NCI-H460 (cell line): ENCODE measurements around a stretch of chr1.

DNA sequence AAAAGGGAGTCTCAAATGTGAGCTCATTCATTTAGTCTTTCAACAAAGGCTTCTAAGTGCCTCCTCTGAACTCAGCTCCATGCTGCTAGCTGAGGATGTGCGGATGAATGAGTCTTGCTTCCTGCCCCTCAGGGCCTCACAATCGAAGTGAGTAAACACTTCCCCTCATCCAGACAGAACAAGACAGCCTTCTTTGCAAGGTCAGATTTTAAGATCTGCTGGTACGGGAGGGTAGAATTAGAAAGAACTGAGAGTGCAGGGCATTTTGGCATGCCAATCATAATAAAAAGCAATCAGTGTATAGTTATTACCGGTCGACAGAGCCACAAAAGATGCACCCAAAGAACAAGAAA lies 69.9 kb downstream of the TNR start:
RAMPAGE:
- cytosol, long total RNA = no peak
- long total RNA = no peak
- nucleus, long total RNA = no peak

DNA sequence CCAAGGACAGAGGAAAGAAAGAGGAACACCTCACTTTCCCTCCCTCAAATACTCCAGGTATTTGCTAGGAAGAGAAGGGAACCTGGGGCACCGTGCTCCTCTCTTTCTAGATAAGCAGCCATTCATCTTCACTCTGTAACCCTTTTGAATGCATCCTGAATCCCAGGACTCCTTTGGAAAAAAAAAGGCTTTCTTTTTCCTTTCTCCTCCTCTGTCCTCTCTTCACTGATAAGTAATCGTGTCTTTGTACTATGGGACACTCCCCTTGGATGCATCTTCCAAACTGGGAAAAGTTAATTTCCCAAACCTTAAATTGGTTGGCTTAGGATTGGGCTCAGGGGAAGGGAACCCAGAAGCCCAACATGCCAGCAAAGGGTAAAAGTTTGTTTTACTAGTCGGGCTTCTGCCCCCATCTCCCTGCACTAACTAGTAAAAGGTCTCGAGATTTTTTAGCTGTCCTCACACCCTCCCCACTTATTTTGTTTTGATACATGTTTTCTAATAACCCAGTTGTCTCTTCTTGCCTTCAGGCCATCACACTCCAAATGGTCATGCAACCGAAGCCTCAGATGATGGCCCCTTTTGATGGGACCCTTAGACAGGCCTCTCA lies 105.8 kb downstream of the COP1 start:
RAMPAGE:
- cytosol, long total RNA = no peak
- long total RNA = no peak
- nucleus, long total RNA = no peak

GRCh38 chr1:176505149-176505610 lies 42.2 kb downstream of the PAPPA2 start:
RAMPAGE:
- cytosol, long total RNA = no peak
- long total RNA = no peak
- nucleus, long total RNA = no peak

RAMPAGE:
- cytosol, long total RNA = no peak
- long total RNA = no peak
- nucleus, long total RNA = no peak
Observed at GRCh38 chr1:176530901-176531521, 68.0 kb downstream of the PAPPA2 start.

DNA sequence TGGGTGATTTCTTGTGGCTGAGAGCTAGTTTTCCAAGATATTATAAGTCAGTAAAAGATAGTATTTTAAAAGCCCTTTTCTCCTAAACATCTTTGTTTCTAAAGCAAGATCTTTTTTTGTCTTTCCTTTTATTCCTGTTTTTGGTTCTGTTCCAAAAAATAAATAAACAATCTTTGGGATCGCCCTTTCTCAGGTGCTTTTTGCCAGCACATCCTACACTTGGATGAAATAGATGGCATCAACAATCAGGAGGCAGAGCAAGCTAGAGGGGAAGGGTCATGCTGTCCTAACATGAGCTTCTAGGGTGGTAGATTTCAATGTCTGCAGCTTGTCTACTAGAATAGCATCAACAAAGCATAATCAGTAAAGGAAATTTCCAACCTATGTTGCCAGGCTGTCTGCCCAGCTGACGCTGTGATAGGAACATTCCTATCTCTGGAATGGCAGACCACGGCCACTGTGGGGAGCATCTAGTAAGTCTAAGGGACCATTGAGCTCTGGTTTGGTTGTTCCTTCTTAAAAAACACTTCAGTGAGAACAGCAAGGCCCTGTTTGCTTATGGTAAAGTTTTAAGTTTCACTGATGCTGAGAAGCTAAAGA lies 206.7 kb downstream of the PAPPA2 start:
RAMPAGE:
- cytosol, long total RNA = no peak
- long total RNA = no peak
- nucleus, long total RNA = no peak

GRCh38 chr1:176692256-176692622 lies 229.3 kb downstream of the PAPPA2 start:
RAMPAGE:
- cytosol, long total RNA = no peak
- long total RNA = no peak
- nucleus, long total RNA = no peak

DNA sequence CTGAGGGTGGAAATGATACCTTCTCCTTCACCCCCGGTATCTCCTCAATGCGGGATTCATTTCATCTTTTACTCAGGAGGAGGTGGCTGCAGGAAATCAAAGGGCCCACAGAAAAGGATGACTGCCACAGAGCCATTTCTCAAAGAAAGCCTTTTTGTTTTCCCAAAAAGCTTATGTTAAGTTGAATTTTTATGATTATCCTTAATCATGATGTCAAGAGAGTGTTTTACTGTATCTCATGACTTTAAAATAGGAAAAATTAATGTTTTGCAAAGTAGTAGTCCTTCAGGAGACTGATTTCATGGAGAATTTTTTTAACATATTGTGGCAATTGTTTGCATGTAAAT lies 332.3 kb downstream of the PAPPA2 start:
RAMPAGE:
- cytosol, long total RNA = no peak
- long total RNA = no peak
- nucleus, long total RNA = no peak

DNA sequence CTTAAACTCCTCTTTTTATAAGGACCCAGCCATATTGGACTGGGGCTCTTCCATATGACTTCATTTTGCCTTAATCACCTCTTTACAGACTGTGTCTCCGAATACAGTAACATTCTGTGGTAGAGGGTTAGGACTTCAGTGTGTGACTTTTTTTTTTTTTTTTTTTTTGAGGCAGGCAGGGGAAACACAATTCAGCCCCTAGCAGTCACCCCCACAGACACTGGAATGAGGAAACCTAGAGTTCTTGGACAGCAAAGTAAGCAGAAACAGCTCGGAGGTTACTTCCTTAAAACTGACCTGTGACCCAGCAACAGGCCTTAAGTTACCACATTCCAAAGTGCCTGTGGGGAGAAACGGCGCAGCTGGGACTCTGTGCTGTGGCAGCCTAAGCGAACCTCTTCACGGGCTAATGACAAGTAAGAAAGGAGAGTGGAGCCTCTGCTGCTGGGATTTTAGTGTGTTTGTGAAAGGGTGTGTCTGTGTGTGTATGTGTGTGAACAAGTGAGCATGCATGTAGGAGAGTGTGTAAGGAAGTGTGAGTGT lies 180.5 kb downstream of the BRINP2 start:
RAMPAGE:
- cytosol, long total RNA = no peak
- long total RNA = no peak
- nucleus, long total RNA = no peak

DNA sequence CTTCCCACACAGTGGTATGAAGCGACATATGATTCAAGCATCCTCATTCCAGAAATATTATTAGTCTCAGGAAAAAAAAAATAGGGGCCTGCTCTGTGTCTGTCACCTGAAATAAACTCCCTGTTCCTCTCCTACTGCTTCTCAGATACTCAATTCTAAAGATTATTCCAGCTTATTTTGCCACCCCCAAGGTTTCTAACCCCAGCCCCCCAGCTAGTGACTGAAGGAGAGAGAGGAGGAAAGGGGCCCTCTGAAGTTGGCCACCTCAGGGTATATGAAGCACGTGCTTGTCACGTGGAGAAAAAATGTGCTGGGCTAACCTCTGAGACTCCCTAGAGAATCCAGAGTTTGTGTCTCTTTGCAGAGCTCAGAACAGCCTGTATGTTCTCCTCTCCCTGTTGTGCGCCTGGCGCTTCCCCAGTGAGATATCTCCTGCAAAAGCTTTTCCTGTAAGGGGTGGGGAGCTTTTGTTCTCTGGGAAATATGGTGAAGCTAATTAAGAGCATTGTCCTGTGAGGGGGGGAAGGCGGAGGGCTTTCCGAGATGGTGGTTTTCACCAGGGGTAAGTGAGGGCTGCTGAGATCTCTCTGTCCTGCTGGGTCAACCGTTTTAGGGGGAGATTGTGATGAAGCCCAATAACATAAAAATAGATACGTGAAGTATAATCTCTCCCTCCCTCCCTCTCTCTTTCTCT lies 35.8 kb upstream of the RASAL2 start:
RAMPAGE:
- cytosol, long total RNA = no peak
- long total RNA = no peak
- nucleus, long total RNA = no peak

RAMPAGE:
- cytosol, long total RNA = no peak
- long total RNA = no peak
- nucleus, long total RNA = no peak
Observed at GRCh38 chr1:178134105-178134579, 40.2 kb downstream of the RASAL2 start.

DNA sequence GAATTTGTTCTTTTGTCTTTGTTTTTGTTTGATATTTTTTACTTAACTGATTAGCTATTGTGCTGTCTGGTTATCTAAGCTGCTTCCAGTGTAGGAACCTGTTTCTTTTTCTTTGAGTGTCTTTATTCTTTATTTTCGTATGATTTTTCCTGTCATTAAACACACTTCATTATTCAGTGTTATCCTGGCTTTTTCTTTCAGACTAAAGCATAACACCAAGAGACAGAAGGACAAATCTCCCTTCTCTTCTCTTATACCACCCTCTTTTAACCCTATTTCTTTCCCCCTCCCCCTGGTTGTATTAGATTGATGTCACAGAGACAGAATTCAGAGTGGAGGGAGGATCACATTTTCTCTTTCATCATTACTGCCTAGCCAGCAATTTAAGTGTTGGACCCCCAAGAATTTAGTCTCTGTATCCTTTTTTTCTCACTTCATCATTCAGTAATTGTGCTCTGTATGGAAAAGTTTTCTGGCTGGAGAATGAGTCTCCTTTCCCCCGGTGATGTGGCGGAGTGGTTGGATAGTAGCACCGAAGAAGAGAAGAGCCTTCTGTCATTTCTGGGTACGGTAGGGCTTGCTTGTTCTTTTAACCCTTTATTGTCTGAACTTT lies 124.9 kb downstream of the CLEC20A start:
RAMPAGE:
- cytosol, long total RNA = no peak
- long total RNA = no peak
- nucleus, long total RNA = no peak

GRCh38 chr1:178486565-178487384 lies 10.0 kb downstream of the CLEC20A start:
RAMPAGE:
- cytosol, long total RNA = no peak
- long total RNA = no peak
- nucleus, long total RNA = no peak

DNA sequence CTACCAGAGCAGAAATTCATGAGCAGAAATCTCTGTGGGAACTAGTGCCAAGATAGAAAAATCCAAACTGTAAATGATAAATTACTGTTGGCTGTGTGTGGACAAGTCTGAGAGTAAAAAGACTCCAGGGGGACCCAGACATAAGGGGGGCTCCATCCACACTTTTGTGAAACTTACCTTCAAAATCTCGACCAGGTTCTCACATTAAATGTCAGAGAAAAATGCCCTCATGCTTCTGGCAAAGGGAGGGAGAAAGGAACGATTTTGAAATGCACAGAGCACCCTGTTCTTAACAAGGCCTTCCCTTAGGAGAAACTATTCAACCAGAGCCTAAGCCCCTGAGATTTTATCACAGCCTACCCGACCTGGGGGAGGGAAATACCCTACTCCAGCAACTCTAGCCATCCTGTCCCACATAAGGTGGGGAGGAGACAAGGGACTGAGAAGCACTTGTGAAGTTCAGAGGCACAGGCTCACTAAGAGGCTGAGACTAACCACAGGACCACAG lies 86.6 kb downstream of the TEX35 start:
RAMPAGE:
- cytosol, long total RNA = no peak
- long total RNA = no peak
- nucleus, long total RNA = no peak

DNA sequence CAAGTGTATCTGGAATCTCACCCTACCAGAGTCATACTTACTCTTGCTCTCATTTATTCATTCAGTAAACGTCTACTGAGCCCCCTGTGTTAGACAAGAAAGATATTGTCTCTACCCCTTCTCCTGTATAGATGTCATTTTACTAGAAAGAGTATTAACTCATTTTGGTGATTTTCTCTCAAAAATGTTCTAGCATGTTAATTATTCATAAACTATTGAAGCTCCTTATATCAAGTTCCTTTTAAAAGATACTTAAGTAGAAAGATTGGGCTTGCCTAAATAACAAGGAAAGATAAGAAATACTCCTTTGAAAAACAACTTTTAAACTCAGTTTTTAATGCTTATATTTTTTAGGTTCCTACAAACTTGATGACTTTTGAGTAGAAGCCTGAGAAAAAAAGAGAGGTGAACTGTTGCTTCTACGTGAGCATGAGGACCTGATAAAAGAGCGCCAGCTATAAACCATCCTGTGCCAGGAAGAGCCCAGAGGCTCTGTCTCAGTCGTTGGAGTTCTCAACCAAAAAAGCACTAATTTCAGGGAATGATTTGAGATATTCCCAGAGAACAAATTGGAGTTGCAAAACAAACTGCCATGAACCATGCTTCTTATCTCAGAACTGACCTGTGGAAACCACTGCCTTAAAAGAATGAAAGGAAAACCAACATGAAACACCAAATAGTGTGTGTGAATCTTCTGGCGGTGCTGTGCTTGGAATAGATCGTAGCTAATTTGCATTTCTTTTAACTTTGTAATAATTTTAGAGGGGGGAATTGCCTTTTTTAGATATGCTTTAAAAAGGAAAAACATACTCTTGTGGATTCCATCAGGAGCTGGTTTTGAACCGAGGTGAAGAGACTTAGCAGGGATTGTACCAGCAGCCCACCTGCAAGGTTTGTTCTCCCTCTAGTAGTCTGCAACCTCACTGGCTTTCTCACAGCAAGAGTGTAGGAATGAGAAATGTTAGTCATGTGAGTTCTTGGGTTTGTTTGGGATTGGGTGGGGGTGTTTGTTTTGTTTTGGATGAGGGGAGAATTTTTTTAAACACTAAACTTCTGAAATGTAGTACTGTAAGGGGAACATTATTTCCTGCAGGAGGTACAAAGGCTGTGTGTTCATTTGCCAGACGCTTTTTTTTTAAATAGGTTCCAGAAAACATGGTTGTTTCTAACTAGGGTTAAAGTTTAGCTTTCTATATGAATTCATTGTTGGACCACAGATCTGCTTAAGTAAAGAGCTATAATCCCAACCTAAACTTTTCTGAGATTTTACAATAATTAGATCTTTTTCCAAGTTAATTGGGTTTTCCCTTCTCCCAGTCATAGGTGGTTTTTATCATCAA lies 45.6 kb upstream of the ANGPTL1 start:
RAMPAGE:
- cytosol, long total RNA = no peak
- long total RNA = no peak
- nucleus, long total RNA = no peak

DNA sequence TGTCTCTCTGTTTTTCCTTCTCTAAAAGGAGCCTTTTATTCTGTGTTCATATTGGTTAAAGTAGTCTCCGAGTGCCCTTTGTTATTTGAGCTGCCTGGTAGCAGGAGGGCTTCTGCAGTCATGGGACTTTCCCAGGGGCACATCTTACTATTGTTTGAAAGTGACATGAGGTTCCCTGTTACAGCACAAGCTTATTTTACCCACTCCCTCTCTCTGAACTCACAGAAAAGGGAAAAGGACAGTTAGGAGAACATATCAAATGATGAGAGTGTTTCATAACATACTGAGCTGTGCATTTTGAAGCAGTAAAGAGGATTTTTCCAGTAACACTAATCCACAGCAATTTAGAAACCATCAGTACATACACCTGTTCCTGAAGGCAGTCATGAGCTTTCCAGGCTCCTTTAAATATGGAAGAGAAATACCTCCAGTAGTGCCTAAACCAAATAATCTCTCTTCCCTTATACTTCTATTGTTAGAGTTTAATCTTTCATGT lies 58.2 kb upstream of the ANGPTL1 start:
RAMPAGE:
- cytosol, long total RNA = no peak
- long total RNA = no peak
- nucleus, long total RNA = no peak

DNA sequence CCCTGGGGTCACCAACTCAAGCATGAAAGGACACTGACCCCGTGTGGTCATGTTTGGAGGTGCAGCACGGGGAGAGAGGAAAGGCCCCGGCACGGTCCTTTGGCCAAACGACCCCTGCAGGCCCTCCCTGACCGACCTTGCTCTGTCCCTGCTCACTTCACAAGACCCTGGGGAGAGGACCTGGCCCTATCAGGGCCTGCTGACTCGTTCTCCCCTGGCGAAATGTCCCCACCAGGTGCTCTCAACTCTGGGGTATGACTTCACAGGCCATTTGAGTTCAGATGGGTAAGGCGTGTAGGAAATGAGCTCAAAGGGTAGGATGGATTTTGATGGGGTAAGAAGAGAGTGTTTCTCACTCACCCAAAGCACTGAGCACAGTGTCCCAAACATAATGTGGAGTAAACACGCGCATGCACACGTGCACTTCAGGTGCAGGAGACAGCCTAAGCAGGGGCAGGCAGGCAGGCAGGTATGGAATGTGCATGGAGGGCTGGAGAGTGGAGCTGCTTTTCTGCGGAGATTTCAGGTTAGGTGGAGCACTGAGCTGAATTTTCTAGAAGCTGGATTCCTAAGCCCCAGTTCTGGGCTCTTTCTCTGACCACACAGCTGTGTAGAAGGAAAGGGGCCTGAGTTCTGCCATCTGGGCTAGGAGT lies 22.7 kb upstream of the FAM20B start:
RAMPAGE:
- cytosol, long total RNA = no peak
- long total RNA = no peak
- nucleus, long total RNA = no peak

DNA sequence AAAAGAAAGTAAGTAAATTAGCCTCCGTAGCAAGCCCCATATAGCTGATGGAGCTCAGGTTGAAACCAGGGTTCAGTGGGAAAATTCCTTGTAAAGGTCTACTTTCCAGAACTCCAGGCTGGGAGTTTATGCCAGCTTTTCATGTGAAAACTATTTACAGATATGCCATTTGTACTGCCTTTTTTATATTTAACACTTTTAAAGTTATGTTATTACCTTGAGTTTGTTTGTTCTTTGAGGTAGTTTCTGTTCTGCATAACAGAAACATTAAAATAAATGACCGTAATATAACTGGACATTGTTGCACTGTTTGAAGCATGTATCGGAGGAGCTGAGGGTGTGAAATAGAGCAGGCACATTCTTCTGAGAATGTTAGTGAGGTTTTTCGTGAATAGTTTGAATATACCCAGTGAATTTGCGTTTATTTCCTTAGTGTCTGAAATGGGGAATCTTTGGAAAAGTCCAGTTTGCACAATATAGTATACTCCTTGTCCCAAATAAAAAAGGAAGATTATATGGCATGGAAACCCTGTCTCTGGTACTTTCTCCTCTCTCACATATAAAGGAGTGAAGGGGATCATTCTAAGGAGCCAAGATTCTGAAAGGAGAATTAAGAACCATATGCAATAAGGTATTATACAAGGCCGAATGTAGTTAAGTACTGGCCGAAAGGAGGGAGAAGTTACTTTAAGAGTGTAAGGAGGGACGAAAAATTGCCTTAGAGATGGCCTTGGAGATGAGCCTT lies 10.6 kb downstream of the FAM20B start:
RAMPAGE:
- cytosol, long total RNA = no peak
- long total RNA = no peak
- nucleus, long total RNA = no peak

RAMPAGE:
- cytosol, long total RNA = no peak
- long total RNA = no peak
- nucleus, long total RNA = no peak
Observed at GRCh38 chr1:179126201-179126875, 44.5 kb downstream of the TOR3A start.

RAMPAGE:
- cytosol, long total RNA = no peak
- long total RNA = no peak
- nucleus, long total RNA = no peak
Observed at GRCh38 chr1:179517313-179517683, 58.5 kb downstream of the NPHS2 start.

RAMPAGE:
- cytosol, long total RNA = no peak
- long total RNA = no peak
- nucleus, long total RNA = no peak
Observed at GRCh38 chr1:179742634-179743025, 461 bp upstream of the FAM163A start.